Hair follicle dermal papilla cell (primary cell): ENCODE measurements around a stretch of chr2.

GRCh38 chr2:60808321-60809067, 52.4 kb downstream of the PAPOLG start:
- CAGE, long polyA plus RNA = no peak

DNA sequence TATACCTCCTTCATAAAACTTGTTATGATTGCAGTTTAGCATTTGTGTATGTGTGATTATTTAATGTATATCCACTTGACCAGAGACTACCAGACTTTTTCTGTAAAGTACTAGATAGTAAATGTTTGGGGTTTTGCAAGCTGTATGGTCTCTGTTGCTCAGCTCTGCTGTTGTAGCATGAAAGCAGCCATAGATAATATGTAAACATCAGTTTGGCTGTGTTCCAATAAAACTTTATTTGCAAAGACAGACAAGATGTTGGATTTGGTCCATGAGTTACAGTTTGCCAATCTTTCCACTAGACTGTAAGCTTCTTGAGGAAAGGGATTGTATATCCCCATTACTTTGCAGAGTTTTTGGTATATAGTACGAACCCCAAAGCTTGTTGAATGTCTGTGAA, 17.1 kb downstream of the REL start:
- CAGE, long polyA plus RNA = no peak

- CAGE, long polyA plus RNA = no peak
Measured at GRCh38 chr2:60898939-60899524, 17.7 kb downstream of the REL start.

GRCh38 chr2:60925764-60926409, 44.5 kb downstream of the REL start:
- CAGE, long polyA plus RNA = no peak

DNA sequence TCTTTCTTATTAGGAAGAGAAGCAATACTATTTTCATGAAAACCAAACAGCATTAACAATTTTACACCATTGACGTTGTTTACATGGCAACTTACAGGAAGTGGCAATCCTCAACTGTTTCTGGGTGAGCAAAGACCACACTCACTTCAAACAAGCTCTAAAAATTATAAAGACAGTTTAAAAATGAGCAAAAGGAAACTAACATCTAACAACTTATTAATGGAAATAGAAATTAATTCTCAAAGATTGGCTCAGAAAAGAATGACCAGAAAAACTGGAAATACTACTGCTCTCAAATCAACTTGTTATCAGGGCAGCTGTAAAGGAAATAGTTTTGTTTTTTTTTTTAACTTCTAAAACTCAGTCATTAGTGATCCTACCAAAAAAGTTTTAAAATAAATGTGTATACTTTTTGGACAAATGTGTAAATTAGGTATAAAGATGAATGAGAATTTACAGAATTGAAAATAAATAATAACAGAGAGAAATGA, 52.1 kb upstream of the PEX13 start:
- CAGE, long polyA plus RNA = no peak

- CAGE, long polyA plus RNA = no peak
Measured at GRCh38 chr2:61181094-61181863, 19.3 kb downstream of the C2orf74 start.

DNA sequence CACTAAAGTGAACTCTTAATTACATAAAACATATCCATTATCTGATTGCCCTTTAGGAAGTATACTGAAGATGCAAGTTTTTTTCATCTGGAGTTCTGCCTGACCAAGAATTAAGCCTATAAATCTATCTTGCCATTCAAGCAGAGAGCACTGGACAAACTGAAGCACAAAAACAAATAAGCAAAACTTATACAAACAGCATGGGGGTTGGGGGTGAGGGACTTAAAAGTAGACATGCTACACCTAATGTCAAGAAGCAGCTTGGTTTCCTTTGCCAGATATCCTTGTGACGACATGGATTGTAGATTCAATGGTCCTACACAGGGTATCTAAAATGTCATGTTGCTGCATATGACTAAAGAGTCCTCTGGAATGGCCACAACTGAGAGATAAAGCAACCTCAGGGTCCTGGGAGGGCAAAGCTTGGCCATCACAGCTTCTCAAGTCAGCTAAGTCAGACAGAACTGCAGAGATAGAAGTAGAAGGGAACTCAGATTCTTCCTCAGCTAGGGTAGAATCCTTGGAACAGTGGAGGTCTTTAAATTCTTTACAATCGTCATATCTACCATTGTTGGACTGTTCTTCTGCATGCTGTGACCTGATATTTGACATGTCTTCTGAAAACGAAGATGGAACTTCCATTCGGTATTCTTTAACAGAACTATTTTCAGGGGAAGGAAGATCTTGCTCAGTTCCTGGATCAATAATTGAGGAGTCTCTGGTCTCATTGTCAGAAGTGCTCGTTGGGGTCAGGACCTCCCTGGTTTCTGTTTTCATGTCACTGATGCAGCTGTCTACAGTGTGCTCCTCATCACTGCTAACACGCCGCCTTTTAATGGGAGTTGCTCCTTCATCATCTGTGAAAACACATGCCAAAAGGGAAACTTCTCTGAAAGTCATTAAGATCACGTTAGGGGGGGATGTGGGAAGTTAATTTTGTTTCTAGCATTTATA, 26.1 kb downstream of the C2orf74 start:
- CAGE, long polyA plus RNA = no peak

GRCh38 chr2:61426211-61426713, 44.6 kb downstream of the USP34 start:
- CAGE, long polyA plus RNA = no peak

- CAGE, long polyA plus RNA = no peak
Measured at GRCh38 chr2:61476485-61476993, 5.7 kb upstream of the USP34 start.

DNA sequence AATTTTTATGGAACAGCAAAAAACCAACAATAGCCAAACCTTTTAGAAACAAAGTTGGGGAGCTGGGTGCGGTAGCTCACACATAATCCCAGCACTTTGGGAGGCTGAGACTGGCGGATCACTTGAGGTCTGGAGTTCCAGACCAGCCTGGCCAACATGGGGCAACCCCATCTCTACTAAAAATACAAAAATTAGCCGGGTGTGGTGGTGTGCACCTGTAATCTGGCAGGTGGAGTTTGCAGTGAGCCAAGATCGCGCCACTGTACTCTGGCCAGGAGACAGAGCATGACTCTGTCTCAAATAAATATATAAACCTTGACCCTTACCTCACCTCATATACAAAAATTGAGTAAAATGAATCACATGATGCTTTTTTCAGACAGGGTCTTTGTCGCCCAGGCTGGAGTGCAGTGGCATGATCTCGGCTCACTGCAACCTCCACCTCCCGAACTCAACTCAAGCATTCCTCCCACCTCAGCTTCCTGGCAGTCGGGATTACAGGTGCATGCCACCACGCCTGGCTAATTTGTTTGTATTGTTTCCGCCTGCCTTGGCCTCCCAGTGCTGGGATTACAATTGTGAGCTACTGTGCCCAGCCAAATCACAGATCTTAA, 25.3 kb downstream of the XPO1 start:
- CAGE, long polyA plus RNA = no peak

- CAGE, long polyA plus RNA = no peak
Measured at GRCh38 chr2:61706607-61706845, 147.3 kb downstream of the FAM161A start.

GRCh38 chr2:61707826-61708556, 145.9 kb downstream of the FAM161A start:
- CAGE, long polyA plus RNA = no peak

- CAGE, long polyA plus RNA = no peak
Measured at GRCh38 chr2:61887620-61888276, 708 bp downstream of the CCT4 start.

DNA sequence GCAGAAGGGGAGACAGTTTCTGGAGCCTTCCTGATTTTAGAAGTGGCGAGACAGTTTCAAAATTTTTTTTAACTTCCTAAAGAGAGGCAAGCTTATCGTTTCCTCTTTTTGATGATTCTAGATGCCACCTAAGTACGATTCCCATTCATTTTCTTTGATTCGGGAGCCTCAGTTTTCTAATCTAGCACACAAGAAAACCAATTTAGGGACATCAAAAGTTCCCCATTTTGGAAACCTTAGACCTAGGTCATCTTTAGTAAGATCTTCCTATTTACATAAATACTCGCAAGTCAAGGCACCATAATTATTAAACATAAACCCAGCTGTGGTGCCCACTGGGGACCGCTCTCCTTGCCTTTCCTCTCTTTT, 96.8 kb upstream of the B3GNT2 start:
- CAGE, long polyA plus RNA = no peak

- CAGE, long polyA plus RNA = no peak
Measured at GRCh38 chr2:62295949-62296555, 100.1 kb downstream of the B3GNT2 start.

DNA sequence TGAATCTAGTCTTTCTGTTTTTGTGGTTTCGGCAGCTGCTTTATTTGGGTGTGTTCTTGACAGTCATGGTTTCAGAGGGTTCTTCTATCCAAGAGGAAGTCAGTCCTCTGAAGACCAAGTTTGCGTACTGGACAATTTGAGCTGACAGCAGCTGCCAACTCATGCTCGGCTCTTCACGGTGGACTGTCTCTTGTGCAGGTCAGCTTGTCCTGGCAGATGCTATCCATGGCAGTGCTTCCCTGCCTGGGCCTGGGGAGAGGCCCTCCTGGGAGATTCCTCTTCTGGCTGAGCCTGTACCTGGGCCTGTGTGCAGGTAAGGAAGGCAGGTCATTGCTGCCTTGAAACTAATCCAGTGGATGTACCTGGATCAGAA, 90.9 kb downstream of the TMEM17 start:
- CAGE, long polyA plus RNA = no peak

DNA sequence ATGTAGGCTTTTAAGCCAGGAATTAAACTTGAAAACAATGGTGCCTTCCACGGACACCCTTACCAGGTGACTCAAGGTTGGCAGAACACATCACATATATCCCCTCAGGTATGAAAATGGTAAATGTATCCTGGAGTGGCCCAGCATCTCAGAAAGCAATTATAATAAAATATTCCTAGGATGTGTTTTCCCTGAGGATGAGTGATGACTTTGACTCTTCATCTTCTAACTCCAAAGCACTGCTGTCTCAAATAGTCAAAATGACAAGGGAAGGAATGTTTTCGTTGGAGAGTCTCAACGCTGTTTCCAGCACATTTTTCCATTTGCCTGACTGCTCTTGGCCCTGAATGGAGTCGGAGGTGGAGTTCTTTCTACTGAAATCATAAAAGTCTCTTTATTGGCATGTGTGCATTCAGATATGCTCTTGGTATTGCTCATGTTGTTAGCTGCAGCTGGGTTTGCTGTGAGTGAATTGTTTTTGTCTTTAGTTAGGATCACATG, 17.0 kb downstream of the TMEM17 start:
- CAGE, long polyA plus RNA = no peak

GRCh38 chr2:62491882-62492372, 14.1 kb downstream of the TMEM17 start:
- CAGE, long polyA plus RNA = no peak

DNA sequence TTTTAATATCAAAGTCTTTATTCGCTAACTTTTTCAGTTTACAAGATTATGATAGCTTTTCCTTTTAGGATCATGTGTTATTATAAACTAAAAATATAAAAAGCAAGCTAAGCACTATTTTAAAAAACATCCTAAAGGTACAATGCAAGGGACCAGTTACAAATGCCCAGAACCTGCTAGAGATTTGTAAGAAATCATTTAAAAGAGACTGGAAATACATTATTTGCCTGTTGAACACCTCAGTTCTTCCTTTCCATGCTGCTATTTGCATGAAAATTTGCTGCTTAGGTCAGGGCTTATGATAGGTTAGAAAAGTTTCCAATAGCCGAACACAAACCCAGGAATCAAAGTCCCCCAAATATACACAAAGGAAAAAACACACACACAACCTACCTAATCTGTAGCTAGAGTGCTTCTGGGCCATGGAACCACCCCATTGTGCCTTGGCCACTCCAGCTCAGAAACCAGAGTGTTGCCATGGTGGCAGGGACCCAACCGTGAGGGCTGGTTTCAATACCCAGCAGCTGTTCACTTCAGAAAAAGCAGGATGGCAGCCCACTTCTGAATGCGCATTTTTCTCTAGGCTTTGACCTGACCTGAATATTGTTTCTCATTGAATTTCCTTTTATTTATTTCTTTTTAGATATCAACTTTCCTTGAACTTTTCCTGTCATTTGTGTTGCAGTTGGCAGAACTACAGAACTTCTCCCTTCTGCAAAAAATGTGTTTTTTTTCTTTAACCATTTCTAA, 43.1 kb upstream of the EHBP1 start:
- CAGE, long polyA plus RNA = no peak

GRCh38 chr2:62955391-62955695, 95.3 kb upstream of the OTX1 start:
- CAGE, long polyA plus RNA = no peak